Esophagus muscularis mucosa (tissue), 4 donors: ENCODE data around the genes MAGEE1, TAF9B, RTL3, TENT5D and POU3F4.

- PRO-cap = no peak
- RAMPAGE, long total RNA, 4 experiments = no peak in any of the 4 experiments
These were observed 54.0 kb upstream of the ZCCHC13 start for GRCh38 chrX:74249522-74250801.

DNA sequence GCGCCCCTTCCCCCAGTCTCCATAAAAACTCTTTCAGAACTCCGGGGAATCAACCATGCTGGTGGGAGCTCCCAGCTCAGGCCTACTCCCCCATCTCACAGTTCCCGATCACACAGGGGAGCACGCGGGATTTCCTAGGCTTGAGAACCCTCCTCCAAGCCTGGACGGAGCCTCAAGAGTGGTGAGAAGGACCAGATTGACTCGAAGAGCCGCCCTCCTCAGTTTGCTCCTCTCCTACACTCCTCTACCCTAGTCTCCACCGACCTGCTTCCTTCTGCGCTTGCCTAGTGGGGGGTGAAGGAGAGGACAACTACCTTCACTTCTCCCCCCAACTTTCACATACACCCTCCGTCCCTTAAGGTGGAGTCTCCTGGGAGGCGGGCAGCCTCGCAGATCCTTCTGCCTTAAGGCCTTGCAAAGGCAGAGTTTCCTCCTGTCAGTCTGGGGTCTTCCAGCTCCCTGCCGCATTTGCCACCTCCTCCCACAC is 77.3 kb downstream of the RLIM start:
- PRO-cap = bidirectional peak, plus-strand start at position 184 of the sequence, minus-strand start at position 106 of the sequence
- RAMPAGE, long total RNA, 4 experiments = no peak in any of the 4 experiments

- PRO-cap = no peak
- RAMPAGE, long total RNA, 4 experiments = no peak in any of the 4 experiments
These were observed 404 bp downstream of the ZDHHC15 start for GRCh38 chrX:75522426-75522839.

GRCh38 chrX:75740682-75741407 is 44.2 kb downstream of the MAGEE2 start:
- PRO-cap = no peak
- RAMPAGE, long total RNA, 4 experiments = no peak in any of the 4 experiments

DNA sequence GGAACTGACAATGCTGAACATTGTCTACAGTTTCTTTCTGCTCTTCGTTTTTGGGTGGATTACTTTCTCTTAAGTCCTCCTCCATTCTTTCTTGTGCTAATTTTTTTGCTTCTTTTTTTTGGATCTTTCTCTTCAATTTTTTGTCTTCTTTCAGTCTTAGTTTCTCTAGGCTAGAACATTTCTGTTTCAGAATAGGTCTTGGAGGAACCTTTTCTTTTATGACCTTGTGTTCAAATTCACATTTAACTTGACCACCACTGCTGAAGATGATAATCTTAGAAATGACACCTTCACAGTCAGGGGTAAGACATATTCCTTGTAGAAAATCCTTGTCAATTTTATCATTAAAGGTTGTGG is 40.6 kb downstream of the MAGEE2 start:
- PRO-cap = no peak
- RAMPAGE, long total RNA, 4 experiments = no peak in any of the 4 experiments

GRCh38 chrX:76427256-76428127 is at the start of gene MAGEE1:
Gene MAGEE1 (plus strand): TSS chrX:76427710.
- PRO-cap = bidirectional peak, plus-strand start at chrX:76427684, minus-strand start at chrX:76427613
- RAMPAGE, long total RNA, 4 experiments = start-site peak on the plus strand in 2 of 4 experiments, at chrX:76427672-76427728 at its widest, 20 to 37 reads per replicate

DNA sequence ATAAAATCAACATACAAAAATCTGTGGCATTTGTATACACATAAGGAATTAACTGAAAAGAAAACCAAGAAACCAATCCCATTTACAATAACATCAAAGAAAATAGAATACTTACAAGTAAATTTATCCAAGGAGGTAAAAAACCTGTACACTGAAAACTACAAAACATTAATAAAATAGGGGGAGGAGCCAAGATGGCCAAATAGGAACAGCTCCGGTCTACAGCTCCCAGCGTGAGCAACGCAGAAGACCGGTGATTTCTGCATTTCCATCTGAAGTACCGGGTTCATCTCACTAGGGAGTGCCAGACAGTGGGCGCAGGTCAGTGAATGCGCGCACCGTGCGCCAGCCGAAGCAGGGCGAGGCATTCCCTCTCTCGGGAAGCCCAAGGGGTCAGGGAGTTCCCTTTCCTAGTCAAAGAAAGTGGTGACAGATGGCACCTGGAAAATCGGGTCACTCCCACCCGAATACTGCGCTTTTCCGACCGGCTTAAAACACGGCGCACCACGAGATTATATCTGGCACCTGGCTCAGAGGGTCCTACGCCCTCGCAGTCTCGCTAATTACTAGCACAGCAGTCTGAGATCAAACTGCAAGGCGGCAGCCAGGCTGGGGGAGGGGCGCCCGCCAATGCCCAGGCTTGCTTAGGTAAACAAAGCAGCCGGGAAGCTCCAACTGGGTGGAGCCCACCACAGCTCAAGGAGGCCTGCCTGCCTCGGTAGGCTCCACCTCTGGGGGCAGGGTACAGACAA is 401.0 kb upstream of the FGF16 start:
- PRO-cap = no peak
- RAMPAGE, long total RNA, 4 experiments = no peak in any of the 4 experiments

DNA sequence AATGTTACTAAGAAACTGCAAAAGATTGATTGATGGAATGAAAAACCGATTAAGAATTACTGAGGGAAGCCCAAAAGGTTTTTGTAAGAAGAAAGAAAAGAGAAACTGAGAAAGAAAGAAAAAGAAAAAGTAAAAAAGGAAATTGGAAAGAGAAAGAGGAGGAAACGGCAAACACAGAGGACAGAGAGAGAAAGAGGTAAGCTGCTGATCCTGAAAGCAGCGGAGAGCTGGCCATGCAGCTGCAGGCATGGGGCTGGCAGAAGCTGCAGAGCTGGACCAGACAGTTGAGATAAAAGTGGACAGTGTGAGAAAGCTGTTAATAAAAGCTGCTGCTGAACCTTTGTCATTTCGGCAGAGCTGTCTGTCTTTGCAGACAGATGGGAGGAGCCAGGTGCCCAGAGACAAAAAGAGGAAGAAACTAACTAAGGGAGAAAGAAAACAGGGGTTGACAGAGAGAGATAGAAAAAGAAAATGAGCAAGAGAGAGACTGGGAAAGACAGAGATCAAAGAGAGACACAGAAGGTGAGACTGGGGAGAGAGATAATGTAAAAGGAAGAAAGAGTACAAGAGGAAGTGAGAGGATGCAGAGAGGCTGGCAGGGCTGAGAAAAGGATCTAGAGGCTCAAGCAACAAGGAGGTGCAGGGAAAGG is 377.0 kb upstream of the FGF16 start:
- PRO-cap = no peak
- RAMPAGE, long total RNA, 4 experiments = no peak in any of the 4 experiments

- PRO-cap = no peak
- RAMPAGE, long total RNA, 4 experiments = no peak in any of the 4 experiments
These were observed 121.5 kb downstream of the ATRX start for GRCh38 chrX:77664503-77664859.

DNA sequence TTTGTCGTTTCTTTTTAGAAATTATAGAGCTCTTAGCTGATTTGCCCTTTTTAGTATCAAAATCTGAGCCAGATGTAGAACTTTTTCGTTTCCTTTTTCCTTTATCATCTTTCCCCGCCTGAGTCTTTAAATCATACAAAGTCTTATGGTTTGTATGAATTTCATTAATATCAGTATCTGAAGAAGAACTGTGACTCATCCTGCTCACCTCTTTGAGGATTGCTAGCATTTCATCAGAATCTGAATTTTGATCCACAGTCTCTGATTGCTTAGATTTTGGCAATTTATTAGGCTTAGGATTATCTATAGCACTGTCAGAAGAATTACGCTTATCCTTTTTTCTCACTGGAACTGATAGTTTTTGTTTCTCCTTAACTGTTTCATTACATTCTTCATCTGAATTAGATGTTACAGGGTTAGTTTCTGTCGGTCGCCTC is 103.2 kb downstream of the ATRX start:
- PRO-cap = no peak
- RAMPAGE, long total RNA, 4 experiments = no peak in any of the 4 experiments

DNA sequence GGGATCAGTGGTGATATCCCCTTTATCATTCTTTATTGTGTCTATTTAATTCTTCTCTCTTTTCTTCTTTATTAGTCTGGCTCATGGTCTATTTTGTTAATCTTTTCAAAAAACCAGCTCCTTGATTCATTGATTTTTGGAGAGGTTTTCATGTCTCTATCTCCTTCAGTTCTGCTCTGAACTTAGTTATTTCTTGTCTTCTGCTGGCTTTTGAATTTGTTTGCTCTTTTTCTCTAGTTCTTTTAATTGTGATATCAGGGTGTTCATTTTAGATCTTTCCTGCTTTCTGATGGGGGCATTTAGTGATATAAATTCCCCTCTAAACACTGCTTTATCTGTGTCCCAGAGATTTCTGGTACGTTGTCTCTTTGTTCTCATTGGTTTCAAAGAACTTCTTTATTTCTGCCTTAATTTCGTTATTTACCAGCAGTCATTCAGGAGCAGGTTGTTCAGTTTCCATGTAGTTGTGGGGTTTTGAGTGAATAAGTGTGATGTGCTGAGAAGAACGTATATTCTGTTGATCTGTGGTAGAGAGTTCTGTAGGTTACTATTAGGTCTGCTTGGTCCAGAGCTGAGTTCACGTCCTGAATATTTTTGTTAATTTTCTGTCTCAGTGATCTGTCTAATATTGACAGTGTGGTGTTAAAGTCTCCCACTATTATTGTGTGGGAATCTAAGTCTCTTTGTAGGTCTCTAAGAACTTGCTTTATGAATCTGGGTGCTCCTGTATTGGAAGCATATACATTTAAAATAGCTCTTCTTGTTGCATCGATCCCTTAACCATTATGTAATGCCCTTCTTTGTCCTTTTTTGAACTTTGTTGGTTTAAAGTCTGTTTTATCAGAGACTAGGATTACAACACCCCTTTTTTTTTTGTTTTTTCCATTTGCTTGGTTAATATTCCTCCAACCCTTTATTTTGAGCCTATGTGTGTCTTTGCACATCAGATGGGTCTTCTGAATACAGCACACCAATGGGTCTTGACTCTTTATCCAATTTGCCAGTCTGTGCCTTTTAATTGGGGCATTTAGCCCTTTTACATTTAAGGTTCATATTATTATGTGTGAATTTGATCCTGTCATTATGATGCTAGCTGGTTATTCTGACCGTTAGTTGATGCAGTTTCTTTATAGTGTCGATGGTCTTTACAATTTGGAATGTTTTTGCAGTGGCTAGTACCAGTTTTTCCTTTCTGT is 32.3 kb downstream of the ATRX start:
- PRO-cap = no peak
- RAMPAGE, long total RNA, 4 experiments = no peak in any of the 4 experiments

- PRO-cap = no peak
- RAMPAGE, long total RNA, 4 experiments = no peak in any of the 4 experiments
These were observed 5.6 kb downstream of the PGK1 start for GRCh38 chrX:78109507-78110142.

DNA sequence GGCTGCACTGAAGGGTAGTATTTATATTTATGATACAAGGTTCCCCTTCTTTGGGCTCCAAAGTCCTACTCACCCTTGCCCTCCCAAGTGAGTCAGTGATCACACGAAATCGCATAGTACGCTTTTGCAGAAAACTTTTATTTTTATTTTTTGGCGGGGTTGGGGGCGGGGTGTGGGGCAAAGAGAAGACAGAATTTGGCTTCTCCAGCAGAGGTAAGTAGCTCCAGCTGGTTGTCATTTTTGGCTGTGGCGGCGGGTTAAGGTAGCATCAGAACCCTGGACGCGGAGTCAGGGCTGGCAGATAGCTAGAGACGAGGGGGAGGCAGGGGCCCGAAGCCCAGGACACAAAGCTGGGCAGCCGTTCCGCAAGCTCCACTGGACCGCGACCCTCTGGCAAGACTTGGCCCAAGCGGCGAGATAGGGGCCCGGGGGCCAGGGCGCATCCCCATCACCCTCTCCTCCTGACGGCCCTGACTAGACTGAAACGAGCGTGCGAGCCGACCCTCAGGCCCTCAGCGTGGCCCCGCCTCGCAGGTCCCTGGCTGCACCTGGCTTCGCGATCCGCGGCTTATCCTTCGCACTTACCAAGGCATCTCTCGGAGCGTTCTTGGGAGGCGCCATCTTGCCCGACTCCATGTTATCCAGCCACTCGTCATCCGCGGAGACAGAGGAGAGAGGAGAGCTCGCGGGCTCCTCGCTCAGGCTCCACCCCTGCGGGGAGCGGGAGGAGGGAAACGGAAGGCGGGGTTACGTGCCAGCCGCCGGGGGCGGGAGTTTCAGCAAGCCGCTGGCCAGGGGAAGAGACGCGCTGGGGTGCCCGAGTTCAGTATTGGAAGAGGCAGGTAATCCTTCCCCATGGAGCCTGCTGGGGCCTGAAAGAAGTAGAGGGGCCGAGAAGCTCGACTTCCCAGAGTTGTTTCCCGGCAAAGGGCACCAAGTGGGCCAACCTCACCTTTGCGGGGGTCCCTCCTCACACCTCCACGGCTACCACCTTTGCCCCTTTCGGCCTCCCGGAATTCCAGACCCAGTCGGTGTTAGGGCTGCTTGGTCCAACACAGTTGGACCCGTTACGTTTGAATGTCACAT is at the start of gene TAF9B:
Gene TAF9B, minus strand, starts transcription at position 675 of the 1,086 bp plus-strand sequence.
- PRO-cap = bidirectional peak, plus-strand start at position 779 of the sequence, minus-strand start at position 658 of the sequence
- RAMPAGE, long total RNA, 4 experiments = start-site peak on the minus strand in 4 of 4 experiments, centred at positions 652 to 665 of the sequence, 1,986 to 2,282 reads per replicate

DNA sequence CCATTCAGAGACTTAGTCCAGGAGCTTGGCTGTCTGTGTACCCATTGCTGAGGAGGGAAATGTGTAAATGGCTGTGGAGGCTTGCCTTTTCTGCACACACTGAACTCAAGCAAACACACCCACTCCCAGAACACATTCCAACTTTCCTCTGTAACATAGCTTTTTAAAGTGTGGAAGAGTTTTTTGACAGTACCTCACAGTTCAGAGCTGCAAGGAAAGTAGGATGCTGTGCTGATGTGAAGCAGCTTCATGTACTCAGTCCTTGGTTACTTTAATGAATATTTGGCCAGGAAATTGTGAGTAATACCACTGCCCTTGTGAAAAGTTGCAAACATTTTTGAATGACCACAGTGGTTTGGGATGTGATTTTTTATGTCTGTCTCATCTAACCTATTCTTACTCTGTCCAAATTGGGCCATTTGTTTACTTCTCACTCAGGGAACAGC is at the start of gene RTL3:
Gene RTL3, minus strand, starts transcription at position 69 of the 446 bp plus-strand sequence.
- PRO-cap = unidirectional peak, minus-strand start at position 222 of the sequence
- RAMPAGE, long total RNA, 4 experiments = start-site peak on the minus strand in 2 of 4 experiments, centred at position 68 of the sequence, 36 to 74 reads per replicate

DNA sequence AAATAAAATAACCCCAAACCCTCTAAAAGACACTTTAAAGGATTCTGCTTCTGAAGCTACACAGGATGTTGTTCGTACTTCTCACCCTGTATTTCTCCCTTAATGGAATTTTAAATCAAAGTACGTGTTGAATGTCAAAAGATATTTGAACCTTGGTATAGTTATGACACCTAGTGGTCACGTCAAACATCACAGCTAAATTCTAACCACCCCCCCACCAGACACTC is 62.7 kb upstream of the GPR174 start:
- PRO-cap = no peak
- RAMPAGE, long total RNA, 4 experiments = no peak in any of the 4 experiments

GRCh38 chrX:79833975-79834293 is 180.6 kb upstream of the TBX22 start:
- PRO-cap = no peak
- RAMPAGE, long total RNA, 4 experiments = no peak in any of the 4 experiments

DNA sequence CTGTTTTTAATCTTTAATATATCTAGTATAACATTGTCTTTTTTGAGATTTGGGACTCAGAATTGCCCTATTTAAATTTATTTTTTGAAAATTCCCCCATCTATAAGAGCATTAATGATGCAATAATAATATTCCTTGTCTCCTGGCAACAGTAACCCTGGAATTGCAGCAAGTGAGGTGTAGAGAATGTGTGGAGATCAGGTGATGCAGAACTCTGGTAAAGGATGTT is at the start of gene TENT5D:
Gene TENT5D, plus strand, starts transcription at position 166 of the 229 bp plus-strand sequence.
- PRO-cap = no peak
- RAMPAGE, long total RNA, 4 experiments = no peak in any of the 4 experiments

- PRO-cap = no peak
- RAMPAGE, long total RNA, 4 experiments = no peak in any of the 4 experiments
These were observed 981 bp downstream of the SH3BGRL start for GRCh38 chrX:81202727-81203439.

- PRO-cap = unidirectional peak, plus-strand start at chrX:83508297
- RAMPAGE, long total RNA, 4 experiments = no peak in any of the 4 experiments
These were observed at the start of gene POU3F4 for GRCh38 chrX:83507785-83508567. Gene POU3F4 (plus strand): TSS chrX:83508290.

DNA sequence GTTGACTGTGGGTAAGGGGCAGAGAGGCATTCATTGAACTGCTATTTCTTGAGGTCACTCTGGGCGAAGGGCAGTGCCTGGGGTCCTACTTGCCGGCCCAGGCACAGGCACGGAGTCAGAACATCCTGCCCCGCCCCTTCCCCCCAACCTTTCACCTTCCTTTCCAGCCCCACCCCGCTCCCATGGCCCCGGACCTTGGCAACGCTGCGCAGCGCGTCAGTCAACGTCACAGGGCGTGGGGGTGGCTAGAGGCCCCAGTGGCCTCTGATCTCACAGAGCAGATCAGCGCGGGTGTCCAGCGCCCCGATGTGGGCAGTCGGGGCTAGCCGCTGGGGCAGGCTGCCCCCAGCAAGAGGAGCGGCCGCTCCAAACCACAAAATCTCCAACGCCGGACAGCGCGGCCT is 69.8 kb upstream of the APOOL start:
- PRO-cap = no peak
- RAMPAGE, long total RNA, 4 experiments = no peak in any of the 4 experiments